Thoracic aorta endothelial cell (primary cell): ENCODE data around the genes THAP2, TRHDE and ATXN7L3B.

- CAGE, long polyA plus RNA, result no peak
Observed at GRCh38 chr12:70357852-70358509, 8.1 kb upstream of the KCNMB4 start.

DNA sequence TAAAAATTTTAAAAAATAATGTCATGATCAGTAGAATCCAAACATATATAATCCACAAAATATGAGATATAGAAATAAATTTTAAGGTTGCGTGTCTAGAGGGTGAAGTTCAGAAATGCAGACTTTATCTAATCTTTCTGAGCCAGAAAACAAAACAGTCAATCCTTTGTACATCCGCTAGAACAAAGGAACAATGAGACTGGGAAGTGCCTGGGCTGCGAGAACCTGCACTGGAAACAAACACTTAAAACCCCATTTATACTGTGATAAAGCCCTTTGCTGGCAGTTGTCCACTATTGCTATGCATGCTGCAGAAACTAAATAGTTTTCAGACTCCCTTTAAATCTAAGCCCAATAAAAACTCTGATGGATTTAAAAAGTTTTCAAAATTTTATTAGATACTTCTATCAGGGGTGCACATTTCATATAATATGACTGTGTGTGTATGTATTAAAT is 38.4 kb downstream of the PTPRB start:
- CAGE, long polyA plus RNA, result no peak

DNA sequence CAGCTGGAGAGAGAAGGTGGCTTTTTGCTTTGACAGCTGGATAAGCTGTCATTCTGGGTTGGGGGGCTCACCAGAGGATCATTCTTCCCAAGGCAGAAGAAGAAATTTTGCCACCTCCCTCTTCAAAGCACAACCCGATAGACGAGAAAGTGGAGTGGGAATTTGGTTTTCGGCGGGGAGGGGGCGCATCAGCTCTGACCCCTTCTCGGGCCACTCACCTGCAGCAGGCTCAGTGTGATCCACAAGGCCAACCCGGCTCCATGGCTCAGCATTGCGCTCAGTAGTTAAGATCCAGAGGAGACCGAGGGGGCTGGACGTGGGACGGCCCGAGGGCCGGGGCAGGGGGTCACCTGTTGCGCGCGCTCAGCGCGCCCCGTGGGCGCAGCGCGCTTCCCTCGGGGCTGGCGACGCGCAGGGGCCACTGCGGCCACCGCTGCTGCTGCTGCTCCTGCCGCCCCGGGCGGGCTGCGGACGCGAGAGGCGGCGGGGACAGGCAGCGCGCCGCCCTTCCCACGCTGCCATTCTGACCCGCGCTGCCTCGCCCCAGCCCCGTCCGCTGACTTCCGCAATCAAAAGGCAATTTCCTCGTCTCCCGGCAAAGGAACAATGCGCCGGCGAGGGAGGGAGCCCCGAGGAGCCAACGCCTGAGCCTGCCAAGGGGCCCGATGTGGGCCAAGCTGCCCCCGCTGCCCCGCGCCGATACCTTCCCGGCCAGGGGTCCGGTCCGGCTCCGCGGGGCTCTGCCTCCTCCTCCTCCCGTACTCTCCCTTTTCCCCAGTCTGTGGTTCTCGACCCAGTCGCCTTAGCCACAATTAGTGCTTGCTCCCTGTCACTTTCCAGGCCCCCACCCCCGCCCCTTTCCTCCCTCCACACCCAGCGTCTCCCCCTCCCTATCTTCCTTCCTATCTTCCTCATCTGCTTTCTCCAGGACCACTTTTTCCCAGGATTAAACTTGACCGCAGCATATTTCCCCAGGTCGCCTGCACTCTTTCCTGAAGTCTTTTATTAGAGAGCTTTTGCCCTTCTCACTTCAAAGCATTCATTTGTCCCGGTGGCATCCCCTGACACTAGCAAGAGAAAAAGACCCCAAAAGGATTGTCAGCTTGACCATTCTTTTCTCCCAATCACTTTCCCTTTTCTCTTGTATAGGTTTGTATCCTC is 27.3 kb downstream of the PTPRB start:
- CAGE, long polyA plus RNA, result no peak

DNA sequence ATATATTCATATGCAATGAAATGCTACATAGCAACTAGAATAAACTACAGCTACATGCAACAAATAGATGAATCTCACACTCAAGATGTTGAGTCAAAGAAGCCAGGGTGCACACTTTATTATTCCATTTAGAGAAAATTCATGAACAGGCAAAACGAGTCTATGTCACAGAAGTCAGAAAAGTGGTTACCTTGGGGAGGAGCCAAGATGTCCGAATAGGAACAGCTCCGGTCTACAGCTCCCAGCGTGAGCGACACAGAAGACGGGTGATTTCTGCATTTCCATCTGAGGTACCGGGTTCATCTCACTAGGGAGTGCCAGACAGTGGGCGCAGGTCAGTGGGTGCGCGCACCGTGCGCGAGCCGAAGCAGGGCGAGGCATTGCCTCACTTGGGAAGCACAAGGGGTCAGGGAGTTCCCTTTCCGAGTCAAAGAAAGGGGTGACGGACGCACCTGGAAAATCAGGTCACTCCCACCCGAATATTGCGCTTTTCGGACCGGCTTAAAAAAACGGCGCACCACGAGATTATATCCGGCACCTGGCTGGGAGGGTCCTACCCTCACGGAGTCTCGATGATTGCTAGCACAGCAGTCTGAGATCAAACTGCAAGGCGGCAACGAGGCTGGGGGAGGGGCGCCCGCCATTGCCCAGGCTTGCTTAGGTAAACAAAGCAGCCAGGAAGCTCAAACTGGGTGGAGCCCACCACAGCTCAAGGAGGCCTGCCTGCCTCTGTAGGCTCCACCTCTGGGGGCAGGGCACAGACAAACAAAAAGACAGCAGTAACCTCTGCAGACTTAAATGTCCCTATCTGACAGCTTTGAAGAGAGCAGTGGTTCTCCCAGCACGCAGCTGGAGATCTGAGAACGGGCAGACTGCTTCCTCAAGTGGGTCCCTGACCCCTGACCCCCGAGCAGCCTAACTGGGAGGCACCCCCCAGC is 39.6 kb downstream of the TSPAN8 start:
- CAGE, long polyA plus RNA, result no peak

DNA sequence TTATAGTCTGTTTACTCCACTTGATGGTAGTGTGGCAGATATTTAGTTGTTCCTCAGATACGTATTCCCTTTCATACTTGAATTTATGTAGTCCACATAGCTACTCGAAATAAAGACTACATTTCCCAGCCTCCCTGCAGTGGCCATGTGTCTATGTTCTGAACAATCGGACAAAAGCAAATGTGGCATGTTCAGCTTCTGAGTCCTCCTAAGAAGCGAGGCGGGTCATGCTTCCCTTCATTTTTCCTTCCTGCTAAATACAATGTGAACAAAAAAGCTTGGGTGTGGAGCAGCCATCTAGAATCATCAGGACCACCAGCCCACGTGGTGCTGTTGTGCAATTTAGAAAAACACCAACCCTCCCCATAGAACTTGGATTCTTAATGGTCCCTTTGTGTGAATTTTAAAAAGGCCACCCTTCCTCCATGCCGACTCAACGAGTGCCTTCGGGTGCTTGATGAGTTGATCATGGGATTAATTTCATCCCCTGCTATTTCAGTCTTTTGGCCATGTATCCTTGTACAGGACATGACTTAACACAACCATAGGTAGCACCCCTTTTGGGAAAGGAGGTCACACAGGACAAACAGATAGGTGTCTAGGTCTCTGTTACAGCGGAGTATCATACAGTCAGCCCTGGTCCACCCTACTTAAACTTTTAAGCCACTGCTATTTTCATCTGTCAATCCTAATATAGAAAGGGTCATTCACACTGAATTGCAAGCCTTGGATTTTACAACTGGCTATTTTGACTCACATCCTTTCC is 60.7 kb downstream of the ZFC3H1 start:
- CAGE, long polyA plus RNA, result no peak

GRCh38 chr12:71650765-71651678 is 12.6 kb downstream of the ZFC3H1 start:
- CAGE, long polyA plus RNA, result no peak

DNA sequence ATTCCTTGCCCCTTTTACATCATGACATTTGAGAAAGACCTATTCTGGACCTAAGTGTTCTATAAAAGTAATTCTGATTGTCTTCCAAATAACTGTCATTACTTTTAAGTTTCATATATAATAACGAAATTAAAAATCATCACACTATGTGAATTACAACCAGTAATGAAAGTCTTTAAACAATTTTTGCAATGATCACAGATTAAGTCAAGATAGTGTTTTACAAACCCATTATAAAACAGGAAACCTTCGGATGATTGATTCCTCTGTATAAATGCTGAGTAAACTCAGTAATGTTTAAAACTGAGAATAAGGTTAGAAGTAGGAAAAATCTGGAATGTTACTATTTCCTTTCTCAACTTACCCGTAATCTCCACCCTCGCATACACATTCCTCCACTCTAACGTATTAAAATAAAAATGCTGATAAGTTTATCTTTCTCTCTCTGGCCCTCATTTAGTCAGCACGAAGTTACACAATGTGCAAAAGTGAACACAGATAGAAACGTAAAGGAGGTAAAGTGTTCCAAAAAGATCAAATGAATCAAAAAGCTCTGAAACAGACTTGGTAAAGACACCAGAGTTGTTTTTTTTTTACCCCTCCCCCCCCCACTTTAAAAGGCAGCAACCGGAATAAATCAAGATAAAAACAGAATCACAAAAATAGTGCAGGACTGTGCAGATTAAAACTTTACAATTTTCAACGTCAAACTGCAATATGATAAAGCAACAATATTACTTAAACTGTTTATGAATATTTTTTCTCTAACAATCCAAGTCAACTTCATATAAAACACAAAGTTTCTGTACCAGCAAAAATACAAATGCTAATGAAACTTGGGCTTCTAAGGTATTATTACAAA is 1.5 kb downstream of the ZFC3H1 start:
- CAGE, long polyA plus RNA, result no peak

DNA sequence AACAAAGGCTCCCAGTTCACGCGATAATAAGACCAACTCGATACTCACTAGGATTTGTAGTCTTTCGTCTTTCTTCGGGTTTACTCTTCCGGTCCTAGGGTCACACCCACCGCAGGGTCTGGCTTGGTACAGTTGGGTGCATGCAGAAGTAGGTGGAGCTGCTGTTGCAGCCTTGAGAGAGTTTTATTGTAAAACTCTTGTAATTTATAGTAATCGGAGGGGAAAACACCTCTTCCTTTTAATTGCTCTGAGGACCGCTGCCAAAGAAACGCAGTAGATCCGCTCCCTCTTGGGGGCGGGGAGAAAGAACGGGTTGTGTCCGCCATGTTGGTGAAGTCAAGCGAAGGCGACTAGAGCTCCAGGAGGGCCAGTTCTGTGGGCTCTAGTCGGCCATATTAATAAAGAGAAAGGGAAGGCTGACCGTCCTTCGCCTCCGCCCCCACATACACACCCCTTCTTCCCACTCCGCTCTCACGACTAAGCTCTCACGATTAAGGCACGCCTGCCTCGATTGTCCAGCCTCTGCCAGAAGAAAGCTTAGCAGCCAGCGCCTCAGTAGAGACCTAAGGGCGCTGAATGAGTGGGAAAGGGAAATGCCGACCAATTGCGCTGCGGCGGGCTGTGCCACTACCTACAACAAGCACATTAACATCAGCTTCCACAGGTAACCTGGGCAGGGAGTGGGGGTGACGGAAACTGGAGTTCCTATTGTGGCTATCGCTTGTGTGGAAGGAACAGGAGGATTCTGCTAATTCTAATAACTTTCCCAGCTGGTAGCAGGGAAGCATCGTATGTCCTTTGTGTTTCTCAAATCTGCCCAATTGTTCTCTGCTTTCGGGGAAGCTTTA is at the start of gene THAP2:
Gene THAP2, plus strand, starts transcription at position 385 of the 848 bp plus-strand sequence.
- CAGE, long polyA plus RNA, result no peak

DNA sequence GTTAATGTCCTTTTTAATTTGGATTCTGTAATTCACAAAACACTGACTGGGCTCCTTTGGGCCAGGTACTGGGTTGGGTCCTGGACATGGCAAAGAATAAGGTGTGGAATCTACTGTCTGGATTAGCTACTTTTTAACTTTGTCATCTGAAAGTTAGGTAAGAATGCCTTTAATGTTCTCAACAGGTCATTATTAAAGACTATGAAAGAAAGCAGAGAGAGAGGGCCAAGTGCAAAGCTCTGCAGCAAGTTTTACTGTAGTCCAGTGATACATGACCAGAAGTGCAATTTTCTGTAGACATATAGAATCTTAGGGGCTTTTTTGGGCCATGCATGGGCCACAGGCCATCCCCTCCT is 4.5 kb downstream of the RAB21 start:
- CAGE, long polyA plus RNA, result no peak

DNA sequence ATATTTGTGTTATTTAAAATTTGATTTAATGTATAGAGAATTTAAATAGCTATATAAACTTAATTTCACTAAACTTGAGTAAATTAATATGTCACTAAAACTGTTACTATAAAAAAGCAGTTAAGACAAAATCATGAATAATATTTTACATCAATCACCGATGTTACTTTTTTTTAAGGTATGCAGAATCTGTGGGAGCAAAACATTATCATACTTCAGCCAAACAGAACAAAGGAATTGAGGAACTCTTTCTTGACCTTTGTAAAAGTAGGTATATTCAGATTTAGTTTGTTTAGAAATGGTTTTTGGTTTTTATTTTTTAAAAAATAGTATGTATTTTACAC is 27.7 kb downstream of the RAB21 start:
- CAGE, long polyA plus RNA, result no peak

DNA sequence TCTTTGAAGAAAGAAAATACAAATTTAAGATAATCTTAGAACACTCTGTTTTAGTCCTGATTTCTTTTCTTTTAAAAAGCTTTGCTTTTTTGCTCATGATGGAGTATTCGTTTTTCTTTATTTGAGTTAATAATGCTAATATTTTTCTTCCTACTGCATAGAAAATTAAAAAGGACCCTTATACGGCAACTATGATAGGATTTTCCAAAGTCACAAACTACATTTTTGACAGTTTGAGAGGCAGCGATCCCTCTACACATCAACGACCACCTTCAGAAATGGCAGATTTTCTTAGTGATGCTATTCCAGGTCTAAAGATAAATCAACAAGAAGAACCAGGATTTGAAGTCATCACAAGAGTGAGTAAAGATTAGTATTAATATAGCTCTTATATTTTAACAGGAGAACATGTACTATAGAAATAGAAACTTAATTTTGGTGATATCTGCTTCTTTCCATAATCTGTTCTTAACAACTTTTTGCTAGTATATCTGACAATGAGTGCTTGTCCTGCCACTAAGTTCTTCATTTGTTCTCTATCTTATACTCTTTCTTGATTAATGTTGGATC is 44.0 kb upstream of the TPH2 start:
- CAGE, long polyA plus RNA, result no peak

DNA sequence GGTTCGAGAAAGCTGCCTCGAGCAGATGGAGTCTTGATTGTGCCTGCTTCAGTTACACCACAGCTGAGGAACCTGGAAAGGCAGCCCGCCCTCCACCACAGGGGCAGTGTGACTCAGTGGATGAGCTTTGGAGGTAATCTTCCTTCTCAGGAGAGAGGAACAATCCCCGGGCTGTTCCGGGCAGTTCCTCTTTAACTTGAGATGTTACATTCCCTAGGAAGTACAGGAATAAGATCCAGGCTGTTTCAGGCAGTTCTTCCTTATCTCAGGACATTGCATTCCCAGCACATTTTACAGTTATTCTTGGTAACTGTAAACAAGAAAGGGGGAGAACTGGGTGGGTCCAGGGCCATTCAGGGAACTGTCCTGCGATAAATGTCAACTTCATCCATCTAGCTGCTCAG is 16.7 kb upstream of the TRHDE start:
- CAGE, long polyA plus RNA, result no peak

- CAGE, long polyA plus RNA, result no peak
Observed at GRCh38 chr12:72272001-72272947, at the start of gene TRHDE. Gene TRHDE (plus strand): TSS chr12:72272370.

DNA sequence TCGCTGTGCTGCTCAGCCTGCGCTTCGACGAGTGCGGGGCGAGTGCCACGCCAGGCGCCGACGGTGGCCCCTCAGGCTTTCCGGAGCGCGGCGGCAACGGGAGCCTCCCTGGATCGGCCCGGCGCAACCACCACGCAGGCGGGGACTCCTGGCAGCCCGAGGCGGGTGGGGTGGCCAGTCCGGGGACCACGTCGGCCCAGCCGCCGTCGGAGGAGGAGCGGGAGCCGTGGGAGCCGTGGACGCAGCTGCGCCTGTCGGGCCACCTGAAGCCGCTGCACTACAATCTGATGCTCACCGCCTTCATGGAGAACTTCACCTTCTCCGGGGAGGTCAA is 745 bp downstream of the TRHDE start:
- CAGE, long polyA plus RNA, result no peak

DNA sequence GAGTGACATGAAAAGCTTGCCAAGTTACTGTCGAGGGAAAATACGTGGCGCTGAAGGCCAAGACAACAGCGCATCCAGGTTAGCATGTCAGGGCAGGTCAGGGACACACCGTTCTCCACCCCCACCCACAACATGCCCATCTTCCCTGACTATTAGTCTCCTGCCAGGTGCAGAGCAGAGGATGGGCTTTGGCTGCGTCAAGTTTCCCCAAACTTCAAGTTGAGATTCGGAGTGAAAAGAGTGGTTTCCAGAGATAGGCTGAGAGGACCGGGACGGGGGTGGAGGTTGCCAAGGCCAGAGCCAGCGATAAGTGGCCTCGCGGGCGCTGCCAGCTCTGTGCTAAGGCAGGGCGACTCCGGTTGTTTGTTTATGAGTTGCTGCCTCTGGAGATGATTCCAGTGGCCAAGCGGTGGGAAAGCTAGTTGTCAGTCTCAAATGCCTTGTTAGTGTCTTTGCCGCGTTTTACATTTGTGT is 1.8 kb downstream of the TRHDE start:
- CAGE, long polyA plus RNA, result no peak

- CAGE, long polyA plus RNA, result no peak
Observed at GRCh38 chr12:74537597-74538537, at the start of gene ATXN7L3B. Gene ATXN7L3B (plus strand): TSS chr12:74537835.

DNA sequence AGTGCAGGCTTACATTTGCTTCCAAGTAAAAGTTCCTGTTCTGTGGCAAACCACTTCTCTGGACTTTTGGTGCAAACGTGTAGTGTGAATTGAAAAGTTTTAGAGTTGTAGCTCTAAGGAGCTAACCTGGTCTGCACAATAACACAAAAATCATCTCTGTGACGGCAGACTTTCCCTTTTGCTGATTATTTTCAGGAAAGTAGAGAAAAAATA is 2.4 kb upstream of the GLIPR1 start:
- CAGE, long polyA plus RNA, result no peak

DNA sequence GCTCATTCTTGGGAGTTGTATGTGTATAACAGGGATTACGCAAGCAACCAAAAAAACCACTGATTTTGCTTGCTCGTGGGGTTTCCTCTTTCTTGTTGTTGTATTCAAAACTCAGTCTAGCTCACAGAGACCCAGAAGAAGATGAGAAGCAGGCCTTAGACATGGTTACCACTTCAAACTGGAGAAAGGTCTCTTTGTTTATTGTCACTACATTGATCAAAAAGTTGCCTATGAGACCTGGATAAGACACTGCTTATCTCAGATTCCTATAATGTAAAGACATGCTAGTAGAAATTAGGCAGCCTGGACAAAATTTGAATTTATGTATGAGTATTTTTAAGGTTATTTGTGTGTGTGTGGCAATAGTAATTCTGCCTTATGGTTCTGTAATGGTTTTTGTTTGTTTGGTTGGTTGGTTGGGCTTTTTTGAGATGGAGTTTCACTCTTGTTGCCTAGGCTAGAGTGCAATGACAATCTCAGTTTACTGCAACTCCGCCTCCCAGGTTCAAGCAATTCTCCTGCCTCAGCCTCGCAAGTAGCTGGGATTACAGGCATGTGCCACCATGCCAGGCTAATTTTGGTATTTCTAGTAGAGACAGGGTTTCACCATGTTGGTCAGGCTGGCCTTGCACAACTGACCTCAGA is 1.9 kb upstream of the GLIPR1 start:
- CAGE, long polyA plus RNA, result no peak

DNA sequence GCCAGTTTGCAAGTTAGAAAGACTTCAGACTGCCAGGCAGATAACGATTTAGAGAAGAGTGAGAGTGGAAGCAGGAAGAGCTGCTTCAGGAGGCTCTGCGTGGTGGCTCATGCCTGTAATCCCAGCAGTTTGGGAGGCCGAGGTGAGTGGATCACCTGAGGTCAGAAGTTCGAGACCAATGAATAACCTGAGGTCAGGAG is 55.1 kb upstream of the KRR1 start:
- CAGE, long polyA plus RNA, result no peak

GRCh38 chr12:75660224-75660408 is 148.7 kb upstream of the KRR1 start:
- CAGE, long polyA plus RNA, result no peak